Metanephros (tissue), 2 donors: Measurements from ENCODE around the genes KIF13A and TPMT.

DNA sequence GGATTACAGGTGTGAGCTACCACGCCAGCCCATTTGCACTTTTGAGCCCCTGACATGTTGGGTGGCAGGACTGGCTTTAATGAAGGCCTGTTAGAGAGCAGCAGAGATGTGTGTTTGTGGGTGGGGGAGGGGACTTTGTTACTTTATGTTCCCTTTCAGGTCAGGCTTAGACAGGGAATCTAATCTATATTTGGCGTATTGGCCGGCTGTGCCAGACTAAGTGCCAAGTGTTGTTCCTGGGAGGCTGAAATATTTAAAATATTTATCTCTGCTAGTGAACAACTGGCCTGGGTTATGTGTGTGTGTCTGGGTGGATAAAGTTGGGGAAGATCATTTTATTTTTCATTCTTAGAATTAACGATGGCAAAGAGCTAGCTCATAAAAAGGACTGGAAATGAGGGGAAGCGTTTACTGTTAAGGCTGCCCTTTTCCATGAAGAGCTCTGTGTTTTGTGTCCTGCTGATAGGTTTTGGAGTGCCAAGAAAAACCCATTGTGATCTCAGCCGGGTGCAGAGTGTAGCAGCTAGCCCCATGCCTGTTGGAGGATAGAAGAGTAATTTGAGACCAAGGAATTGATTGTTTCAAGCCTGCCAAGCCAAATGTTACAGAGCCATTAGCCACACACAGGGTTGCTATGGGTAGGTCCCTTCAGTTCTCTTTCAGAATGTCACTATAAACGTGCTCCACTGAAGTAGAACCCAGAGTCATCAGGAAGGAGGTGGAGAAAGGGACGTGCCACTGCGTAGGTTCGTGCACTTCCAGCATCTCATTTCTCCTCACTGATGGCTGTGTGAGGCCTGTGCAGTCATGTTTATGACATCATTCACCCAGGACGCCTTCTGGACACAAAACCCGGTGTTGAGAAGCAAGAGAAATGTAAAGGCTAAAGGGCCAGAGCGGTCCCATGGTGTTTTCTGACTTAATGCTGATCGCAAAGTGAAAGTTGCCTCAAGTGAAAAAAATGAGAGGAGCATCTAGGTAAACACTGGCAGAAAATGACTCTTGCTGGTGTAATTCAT is 6.4 kb downstream of the GMPR start:
- RAMPAGE, long total RNA, result no peak

- RAMPAGE, long total RNA, result no peak
Observed at GRCh38 chr6:16422133-16422602, 183.8 kb downstream of the GMPR start.

- RAMPAGE, long total RNA, result no peak
Observed at GRCh38 chr6:16483370-16484000, 245.1 kb downstream of the GMPR start.

DNA sequence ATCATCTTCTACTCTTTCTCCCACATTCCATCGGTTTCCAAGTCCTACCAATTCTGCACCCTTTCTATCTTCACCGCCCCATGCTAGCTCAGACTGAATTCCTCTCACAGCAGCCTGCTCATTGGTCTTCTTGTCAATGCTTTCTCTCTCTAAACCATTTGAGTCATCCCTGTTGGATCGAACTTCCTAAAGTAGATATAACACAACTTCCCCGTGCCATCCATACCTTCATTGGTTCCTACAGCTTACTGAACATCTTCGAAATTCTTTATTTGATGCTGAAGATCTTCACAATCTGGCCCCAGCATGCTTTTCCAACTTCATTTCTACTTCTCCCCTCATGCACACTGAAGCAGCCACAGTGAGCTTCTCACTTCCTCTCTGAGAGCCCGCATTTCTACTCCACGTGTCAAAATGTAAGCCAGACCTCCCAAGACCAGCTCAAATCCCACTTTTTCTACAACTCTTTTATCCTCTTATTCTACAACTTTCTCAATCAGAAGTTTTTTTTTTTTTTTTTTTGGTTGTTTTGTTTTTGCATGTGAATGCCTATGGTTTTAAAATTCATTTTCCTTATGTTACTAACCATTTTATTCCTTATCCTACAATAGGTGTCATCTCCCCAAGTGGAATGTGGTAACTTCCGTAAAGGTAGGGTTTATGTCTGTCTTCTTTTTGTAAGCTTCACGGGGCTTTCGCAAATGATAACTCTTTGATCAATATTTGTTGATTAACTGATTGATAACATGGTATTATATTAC is 254.7 kb downstream of the GMPR start:
- RAMPAGE, long total RNA, result no peak

- RAMPAGE, long total RNA, result no peak
Observed at GRCh38 chr6:16504578-16504987, 256.7 kb downstream of the ATXN1 start.

- RAMPAGE, long total RNA, result no peak
Observed at GRCh38 chr6:16646508-16647193, 114.6 kb downstream of the ATXN1 start.

- RAMPAGE, long total RNA, result no peak
Observed at GRCh38 chr6:16697583-16698337, 63.5 kb downstream of the ATXN1 start.

DNA sequence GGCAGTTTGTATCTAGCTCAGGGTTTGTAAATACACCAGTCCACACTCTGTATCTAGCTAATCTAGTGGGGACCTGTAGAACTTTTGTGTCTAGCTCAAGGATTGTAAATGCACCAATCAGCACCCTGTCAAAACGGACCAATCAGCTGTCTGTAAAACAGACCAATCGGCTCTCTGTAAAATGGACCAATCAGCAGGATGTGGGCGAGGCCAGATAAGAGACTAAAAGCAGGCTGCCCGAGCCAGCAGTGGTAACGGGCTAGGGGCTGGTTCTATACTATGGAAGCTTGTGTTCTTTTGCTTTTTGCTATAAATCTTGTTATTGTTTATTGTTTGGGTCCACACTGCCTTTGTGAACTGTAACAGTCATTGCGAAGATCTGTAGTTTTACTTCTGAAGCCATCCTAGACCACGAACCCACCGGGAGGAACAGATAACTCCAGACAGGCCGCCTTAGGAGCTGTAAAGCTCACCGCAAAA is 18.8 kb upstream of the FAM8A1 start:
- RAMPAGE, long total RNA, result no peak

- RAMPAGE, long total RNA, result no peak
Observed at GRCh38 chr6:17599818-17600080, 353 bp upstream of the FAM8A1 start.

GRCh38 chr6:17671916-17672561 is 34.7 kb downstream of the NUP153 start:
- RAMPAGE, long total RNA, result no peak

GRCh38 chr6:17705772-17706713 is 682 bp downstream of the NUP153 start:
- RAMPAGE, long total RNA, result no peak

DNA sequence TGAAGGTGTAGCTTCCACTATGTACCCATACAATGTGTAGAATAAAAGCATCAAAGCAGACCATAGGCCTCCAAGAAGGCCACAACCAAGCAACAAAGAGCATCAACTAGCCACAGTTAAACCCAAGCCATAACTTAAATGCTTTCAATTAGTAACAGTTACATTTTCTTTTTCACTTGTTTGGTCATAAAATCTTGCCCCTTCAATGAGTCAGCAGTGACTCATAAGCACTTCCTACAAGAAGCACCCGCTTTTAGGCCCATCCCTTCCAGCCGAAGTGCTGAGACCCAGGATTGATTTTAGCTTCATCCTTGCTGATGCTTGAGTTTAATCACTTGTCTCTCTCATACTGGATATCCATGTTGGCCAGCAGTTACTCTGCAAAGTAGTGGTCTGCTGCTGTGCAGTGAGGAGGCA is 8.3 kb upstream of the NUP153 start:
- RAMPAGE, long total RNA, result no peak

GRCh38 chr6:17728751-17729408 is 22.2 kb upstream of the NUP153 start:
- RAMPAGE, long total RNA, result no peak

DNA sequence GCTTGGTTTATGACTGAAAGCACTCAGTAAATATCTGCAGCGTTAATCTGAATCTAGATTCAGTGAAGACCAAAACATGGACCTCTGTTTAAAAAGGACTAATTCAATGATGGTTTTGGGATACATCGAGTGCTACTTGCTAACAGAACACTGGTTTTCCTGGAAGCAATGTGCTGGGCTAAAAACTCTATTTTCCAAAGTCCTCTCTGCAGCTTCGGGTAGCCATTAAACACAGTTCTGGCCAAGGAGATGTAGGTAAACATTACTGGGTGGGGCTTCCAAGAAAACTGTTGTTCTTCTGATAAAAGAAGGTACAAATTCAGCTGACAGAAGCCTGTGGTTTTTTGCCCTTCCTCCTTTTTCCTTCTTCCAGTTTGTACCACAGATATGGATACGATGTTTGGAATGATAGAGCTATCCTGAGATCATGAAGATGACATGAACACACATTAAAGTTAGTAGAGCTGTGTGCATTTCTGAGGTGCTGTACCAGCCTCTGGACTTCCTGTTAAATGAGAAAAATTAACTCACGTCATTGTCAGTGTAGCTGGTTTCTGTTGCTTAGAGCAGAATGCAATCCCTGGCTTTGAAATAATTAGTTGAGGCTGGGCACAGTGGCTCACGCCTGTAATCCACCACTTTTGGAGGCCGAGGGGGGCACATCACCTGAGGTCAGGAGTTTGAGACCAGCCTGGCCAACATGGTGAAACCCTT is 136.6 kb upstream of the NUP153 start:
- RAMPAGE, long total RNA, result no peak

GRCh38 chr6:17867768-17868486 is 119.5 kb downstream of the KIF13A start:
- RAMPAGE, long total RNA, result no peak

- RAMPAGE, long total RNA, result no peak
Observed at GRCh38 chr6:17987375-17987996, at the start of gene KIF13A. TSS of gene KIF13A (minus strand) at chr6:17987635.

DNA sequence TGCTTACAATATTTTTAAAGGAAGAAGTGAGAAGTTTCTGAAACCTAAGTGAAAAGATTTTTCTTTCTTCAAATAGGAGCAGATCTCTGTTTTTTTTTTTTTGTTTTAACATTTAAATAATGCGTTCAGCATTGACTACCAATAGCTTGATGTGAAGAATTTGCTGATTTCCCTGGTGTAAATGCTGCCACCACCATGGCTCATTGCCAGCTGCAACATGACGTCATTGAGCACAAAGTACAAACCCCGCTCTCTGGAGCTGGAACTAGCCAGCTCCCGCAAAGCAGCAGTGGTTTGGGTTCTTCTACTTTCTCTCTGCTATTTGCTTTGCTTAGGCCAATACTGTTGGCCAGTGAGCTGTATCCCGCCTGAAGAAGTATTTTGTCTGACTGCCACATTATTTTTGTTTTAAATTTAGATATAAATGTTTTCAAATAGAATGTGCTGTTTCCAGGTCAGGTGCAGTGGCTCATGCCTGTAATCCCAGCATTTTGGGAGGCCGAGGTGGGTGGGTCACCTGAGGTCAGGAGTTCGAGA is 47.3 kb upstream of the KIF13A start:
- RAMPAGE, long total RNA, result no peak

GRCh38 chr6:18051624-18052201 is 64.3 kb upstream of the KIF13A start:
- RAMPAGE, long total RNA, result no peak

DNA sequence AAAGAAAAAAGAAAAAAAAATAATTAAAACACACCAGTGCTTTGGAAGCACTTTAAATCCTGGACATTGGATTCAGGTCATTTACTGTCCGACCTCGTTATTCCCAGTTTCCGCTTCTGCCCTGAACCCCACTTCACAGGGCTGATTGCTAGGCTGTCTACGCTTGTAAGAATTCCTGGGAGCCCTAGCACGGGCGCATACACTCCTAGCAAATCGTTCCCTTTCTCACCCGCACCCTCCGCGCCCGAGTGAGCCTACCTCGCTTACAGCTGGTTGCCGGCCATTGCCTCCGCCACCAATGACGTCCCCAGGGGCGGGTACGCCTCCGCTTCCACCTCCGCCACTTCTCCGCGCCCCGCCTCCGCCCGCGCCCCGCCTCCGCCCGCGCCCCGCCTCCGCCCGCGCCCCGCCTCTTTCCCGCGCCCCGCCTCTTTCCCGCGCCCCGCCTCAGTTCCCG is at the start of gene TPMT:
Gene TPMT, minus strand, starts transcription at position 303 of the 457 bp plus-strand sequence.
- RAMPAGE, long total RNA, result start-site peak on the minus strand centred at position 293 of the sequence, 10 bp wide, 148 and 72 reads in 2 replicates

- RAMPAGE, long total RNA, result no peak
Observed at GRCh38 chr6:18155763-18156650, 785 bp downstream of the KDM1B start.